ENCODE measurements around a stretch of chr1.

- RRBS, result no CpG with 5 or more reads among the region's 3 CpGs
CAGE:
- cytosol, long polyA plus RNA, result no peak
- long polyA plus RNA, result no peak
- nucleus, long polyA plus RNA, result no peak
Observed at GRCh38 chr1:207892991-207893308, 18.0 kb downstream of the CD34 start.

DNA sequence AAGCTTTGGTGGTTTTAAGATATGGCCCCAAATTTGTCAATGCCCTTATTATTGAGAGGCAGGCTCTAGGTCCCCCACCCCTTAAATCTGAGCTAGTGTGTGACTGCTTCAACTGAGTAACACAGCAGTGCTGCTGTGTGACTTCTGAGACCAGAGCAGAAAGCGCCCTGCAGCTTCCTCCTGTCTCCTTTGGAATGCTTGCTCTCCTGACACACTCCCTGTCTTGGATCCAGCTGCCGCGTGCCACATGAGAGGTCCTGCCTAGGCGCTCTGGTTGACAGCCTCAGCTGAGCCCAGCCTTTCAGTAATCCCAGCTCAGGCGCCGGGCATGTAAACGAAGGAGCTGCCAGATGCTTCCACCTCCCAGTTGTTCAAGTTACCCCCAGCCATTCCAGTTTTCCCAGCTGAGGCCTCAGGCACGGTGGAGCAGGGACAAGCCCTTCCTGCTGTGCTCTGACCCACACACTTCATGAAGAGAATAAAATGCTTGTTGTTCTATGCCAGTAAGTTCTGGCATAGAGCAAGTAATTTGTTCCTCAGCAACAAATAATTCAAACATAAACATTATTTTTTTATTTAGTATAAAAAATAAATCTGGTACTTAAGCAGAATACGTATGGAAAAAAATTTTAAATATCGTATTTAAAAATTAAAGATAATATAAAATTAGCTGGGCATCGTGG, 14.3 kb upstream of the CD34 start:
- RRBS, result no CpG with 5 or more reads among the region's 11 CpGs
CAGE:
- cytosol, long polyA plus RNA, result no peak
- long polyA plus RNA, result no peak
- nucleus, long polyA plus RNA, result no peak

DNA sequence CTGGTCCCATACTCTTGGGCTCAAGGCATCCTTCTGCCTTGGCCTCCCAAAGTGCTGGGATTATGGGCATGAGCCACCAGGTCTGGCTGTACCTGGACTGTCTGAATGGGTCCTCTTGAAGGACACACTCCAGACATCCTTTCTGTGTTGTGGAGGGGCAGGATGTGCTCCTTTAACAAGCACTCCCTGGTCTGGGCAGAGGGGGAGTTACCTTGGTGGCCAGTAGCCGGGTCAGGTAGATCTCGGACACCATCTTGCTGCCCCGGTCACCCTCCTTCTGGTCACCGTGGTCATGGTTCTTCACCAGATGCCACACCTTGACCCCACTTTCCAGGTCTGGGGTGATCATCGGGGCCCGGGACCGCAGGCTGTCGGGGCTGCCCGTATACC, 122.2 kb upstream of the CD34 start:
- RRBS, result 90% methylated on average over 6 of the region's 9 CpGs
CAGE:
- cytosol, long polyA plus RNA, result no peak
- long polyA plus RNA, result no peak
- nucleus, long polyA plus RNA, result no peak

DNA sequence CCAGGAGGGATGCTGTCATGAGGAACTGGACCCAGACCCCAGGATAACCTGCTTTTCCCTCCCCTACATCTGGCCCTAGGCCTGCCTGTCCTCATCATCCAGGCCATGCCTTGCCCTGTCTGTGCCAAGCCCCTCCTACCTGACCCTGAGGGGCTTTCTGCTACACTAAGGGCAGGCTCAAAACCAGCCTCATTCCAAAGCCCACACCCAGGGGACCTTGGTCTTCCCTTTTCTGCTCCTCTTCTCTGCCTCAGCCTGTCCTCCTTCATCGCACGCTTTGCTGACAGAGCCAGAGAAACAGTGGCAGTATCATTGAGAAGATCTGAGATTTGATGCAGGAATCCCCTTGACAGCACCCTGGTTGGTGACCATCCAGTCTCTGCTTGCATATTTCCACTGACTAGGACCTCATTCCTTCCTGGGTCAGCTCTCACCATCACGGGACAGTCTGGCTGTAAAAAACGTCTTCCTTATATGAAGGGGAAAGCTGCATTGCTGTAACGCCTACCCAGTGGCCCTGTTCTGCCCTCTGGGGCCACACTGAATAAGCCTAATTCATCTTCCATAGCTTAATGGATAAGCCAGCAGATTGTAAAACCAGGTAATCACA, 38.8 kb downstream of the PLXNA2 start:
- RRBS, result no CpG with 5 or more reads among the region's 5 CpGs
CAGE:
- cytosol, long polyA plus RNA, result no peak
- long polyA plus RNA, result no peak
- nucleus, long polyA plus RNA, result no peak

DNA sequence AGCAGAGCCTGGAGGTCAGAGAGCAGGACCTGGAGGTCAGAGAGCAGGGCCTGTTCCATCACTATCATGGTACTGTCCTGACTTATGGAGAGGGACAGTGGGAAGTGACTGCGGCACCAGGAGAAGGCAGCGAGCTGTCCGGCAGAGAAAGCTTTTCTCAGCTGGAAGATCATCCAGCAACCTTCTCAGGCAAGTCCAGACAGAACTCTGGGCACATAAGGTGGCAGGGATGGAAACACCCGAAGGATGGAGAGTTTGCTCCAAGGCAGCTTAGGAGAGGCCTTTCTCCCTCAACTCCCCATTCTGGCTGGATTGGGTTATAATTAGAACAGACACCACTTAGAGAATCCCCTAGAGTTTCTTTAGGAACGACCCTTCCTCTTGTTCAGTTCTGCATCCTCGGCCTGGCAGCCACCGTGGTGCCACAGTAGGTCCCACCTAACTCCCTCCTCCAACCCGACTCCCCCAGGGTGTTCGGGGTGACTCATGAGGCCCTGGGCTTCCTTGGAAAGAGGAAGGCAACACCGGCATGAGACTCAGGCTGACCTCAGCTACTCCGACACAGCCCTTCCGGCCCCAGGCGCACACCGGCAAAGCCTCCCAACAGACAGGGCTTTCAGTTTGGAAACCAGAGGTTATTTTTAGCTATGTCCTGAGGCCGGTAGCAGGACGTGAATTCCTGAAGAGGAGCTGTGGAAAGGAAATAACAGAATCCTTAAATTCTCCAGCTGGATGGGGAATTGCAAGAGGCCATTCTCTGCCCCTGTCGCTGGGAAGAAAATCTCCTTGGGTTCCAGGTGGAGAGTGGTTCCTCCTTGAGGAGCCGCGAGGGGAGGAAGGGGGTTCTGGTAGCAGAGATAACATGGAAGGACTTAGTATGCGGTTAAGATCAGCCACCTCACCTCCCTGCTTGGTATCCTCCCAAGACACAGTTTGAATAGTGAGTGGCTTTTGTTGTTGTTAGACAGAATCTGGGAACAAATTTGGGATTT, 24.6 kb downstream of the PLXNA2 start:
- RRBS, result 33% methylated on average over 4 of the region's 20 CpGs
CAGE:
- cytosol, long polyA plus RNA, result no peak
- long polyA plus RNA, result no peak
- nucleus, long polyA plus RNA, result no peak

DNA sequence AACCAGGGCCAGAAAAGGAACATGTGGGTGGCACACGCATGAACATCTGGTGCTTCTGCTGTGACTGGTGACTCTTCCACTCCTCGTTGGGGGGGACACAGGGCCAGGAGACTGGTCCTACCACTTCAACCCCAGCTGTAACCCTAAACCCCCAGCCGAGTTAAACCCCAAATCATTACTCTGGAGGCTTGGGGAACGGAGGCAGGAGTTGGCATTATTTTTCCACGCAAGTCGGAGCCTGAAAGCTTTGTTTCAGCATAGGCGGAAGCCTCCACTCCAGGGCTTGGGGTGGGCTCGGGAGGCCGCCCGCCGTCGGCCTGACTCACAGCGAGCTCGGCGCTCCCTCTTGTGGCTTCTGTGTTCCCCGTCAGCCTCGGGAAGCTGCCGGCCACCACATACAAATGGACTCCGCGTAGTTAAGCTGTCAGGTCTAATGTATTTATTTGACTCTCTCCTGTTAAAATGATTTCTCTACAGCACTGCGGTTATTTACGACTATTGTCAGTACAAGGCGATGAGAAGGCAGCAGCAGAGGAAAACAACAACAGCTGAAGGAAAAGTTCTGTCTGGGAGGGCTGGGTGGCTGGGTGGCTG, 375.9 kb upstream of the CAMK1G start:
- RRBS, result no CpG with 5 or more reads among the region's 23 CpGs
CAGE:
- cytosol, long polyA plus RNA, result no peak
- long polyA plus RNA, result no peak
- nucleus, long polyA plus RNA, result no peak

DNA sequence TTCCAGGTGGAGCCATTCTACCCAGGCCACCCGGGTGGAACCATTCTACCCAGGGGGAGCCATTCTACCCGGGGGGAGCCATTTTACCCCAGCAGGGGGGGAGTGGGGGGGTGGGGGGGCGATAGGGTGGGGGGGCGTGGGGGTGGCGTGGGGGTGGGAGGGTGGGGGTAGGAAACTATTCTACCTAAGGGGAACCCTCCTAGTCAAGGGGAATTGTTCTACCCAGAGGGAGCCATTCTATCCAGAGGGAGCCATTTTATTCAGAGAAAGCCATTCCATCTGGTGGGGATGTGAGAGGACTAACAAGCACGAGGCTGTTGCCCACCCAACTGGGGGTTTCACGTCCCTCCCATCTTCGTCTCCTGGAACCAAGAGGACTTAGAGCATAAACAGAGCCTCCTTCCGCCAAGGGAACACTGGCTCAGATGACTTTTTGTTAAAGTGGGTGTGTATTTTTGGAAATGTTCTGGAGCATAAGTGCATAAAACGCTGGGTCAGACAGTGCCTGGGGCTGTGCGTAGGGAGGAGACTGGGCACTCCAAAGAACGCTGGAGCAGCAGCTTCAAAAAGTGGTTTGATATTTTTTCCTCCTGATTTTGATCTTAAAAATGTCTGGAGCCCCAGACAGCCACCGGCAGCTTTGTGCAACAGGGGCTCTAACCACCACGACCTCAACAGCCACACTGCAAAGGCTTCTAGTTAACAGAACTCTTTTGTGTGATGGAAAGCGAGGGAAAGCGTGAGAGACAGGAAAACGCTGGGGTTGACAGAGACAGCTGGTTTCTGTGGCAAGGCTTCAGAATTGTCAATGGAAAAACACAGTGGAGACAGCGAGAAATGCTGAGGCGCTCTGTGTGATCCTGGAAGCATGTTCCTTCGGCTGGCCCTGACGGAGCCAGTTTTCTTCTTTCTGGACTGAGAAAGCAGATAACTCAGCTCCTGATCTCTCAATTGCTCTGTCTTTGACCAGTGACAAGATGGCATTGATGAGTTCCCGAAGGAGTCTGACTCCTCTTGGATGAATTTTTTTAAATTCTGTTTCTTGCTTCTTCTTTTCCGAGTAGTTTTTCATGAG, 363.6 kb upstream of the CAMK1G start:
- RRBS, result 0% methylated on average over 1 of the region's 23 CpGs
CAGE:
- cytosol, long polyA plus RNA, result no peak
- long polyA plus RNA, result no peak
- nucleus, long polyA plus RNA, result no peak

DNA sequence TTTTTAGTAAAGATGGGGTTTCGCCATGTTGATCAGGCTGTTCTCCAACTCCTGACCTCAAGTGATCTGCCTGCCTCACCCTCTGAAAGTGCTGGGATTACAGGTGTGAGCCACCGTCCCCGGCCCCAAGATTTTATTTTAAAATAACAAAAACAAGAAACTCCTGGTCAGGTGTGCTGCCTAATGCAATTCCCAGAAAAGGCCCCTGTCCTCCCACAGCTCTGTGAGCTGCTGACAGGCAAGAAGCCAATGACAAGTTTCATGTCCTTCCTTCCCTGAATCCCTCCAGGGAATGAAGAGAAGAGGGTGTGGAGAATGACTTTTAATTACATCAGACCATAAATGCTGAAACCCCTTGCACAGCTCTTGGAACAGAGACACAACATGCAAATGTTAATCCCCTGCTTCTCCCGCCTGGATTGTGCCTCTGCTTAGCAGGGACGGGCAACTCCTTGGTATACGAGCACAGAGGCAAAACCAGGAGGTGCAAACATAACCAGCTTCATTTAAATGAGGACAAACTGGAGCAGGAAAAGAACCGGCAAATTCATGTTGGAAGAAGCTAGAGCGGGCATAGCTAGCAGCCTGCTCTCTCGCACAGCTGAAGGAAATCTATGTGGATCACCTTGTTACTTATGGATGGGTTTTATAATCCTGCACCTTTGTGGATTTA, 228.1 kb upstream of the CAMK1G start:
- RRBS, result no CpG with 5 or more reads among the region's 9 CpGs
CAGE:
- cytosol, long polyA plus RNA, result no peak
- long polyA plus RNA, result no peak
- nucleus, long polyA plus RNA, result no peak

- RRBS, result no CpG with 5 or more reads among the region's 3 CpGs
CAGE:
- cytosol, long polyA plus RNA, result no peak
- long polyA plus RNA, result no peak
- nucleus, long polyA plus RNA, result no peak
Observed at GRCh38 chr1:209404584-209405046, 178.9 kb upstream of the CAMK1G start.

- RRBS, result no CpG with 5 or more reads among the region's 5 CpGs
CAGE:
- cytosol, long polyA plus RNA, result no peak
- long polyA plus RNA, result no peak
- nucleus, long polyA plus RNA, result no peak
Observed at GRCh38 chr1:209429910-209430548, 153.5 kb upstream of the CAMK1G start.

- RRBS, result no CpG with 5 or more reads among the region's 1 CpG
CAGE:
- cytosol, long polyA plus RNA, result no peak
- long polyA plus RNA, result no peak
- nucleus, long polyA plus RNA, result no peak
Observed at GRCh38 chr1:209471232-209471535, 112.3 kb upstream of the CAMK1G start.

DNA sequence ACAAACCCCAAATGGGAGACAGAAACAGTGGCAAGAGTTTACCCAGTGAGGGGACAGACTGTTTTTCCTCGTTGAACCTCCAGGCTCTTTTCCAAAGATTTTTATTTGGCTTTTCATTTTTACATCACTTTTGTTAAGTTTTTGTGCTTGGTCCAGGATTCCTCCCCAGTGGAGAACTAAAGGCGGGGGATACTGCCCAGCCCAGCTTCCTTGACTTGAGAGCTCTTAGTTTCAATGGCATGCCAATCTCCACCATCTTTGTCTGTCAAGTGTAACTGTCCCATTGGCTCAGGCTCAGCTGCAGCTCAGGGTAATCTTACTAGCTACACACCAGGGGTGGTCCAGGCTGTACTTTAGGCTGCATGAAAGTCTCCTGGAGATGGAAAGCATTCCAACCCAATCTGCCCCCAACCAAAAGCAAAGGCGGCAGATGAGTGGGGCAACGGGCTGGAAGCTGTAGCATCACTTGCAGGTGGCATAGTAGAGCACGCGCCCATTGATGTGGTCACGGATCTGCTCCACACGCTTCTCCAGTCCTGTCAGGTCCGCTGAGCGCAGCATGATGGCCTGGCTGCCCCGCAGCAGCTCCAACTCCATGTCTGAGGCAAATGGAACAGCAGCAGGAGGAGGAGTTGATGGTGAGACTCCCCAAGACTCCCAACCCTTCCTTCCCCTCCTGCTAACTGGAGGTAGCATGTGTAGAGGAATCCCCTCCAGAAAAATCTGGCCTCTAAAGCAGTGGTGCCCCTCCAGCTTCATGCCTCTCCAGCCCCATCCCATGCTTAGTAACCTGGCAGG, 31.5 kb downstream of the CAMK1G start:
- RRBS, result no CpG with 5 or more reads among the region's 11 CpGs
CAGE:
- cytosol, long polyA plus RNA, result no peak
- long polyA plus RNA, result no peak
- nucleus, long polyA plus RNA, result no peak

GRCh38 chr1:209624871-209625679, 27.1 kb downstream of the LAMB3 start:
- RRBS, result no CpG with 5 or more reads among the region's 11 CpGs
CAGE:
- cytosol, long polyA plus RNA, result no peak
- long polyA plus RNA, result no peak
- nucleus, long polyA plus RNA, result no peak

DNA sequence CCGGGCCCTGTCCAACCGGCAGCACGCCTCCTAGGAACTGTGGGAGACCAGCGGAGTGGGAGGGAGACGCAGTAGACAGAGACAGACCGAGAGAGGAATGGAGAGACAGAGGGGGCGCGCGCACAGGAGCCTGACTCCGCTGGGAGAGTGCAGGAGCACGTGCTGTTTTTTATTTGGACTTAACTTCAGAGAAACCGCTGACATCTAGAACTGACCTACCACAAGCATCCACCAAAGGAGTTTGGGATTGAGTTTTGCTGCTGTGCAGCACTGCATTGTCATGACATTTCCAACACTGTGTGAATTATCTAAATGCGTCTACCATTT, 714 bp downstream of the G0S2 start:
- RRBS, result no CpG with 5 or more reads among the region's 13 CpGs
CAGE:
- cytosol, long polyA plus RNA, result no peak
- long polyA plus RNA, result no peak
- nucleus, long polyA plus RNA, result no peak

DNA sequence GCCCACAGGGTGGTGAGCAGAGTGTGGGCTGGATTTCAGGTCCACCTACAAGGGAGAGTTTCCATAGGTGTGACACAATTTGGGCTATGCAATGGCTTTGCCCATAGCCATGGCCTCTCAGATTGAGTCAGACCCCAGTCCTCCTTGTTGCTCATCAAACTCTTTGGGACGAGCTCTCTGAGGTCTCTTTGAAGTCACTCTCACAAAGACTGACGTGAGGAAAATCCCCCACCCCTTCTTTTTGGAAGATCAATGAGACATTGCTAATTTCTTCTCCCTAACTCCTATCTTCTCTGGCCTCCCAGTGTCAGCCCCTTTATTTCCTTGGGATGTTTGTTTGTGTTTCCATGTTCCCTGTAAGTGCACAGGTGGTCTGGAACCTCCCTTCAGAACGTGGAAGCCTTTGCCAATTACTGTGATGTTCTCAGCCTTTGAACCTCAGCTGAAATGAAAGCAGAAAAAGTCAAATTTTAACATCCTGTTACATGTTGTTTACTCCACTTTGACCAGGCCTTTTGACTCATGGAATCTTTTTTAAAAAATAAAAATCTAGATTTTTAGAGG, 19.5 kb downstream of the HSD11B1 start:
- RRBS, result no CpG with 5 or more reads among the region's 3 CpGs
CAGE:
- cytosol, long polyA plus RNA, result no peak
- long polyA plus RNA, result no peak
- nucleus, long polyA plus RNA, result no peak

GRCh38 chr1:209768089-209768873, 12.4 kb downstream of the TRAF3IP3 start:
- RRBS, result 94% methylated on average over 4 of the region's 13 CpGs
CAGE:
- cytosol, long polyA plus RNA, result no peak
- long polyA plus RNA, result no peak
- nucleus, long polyA plus RNA, result no peak

DNA sequence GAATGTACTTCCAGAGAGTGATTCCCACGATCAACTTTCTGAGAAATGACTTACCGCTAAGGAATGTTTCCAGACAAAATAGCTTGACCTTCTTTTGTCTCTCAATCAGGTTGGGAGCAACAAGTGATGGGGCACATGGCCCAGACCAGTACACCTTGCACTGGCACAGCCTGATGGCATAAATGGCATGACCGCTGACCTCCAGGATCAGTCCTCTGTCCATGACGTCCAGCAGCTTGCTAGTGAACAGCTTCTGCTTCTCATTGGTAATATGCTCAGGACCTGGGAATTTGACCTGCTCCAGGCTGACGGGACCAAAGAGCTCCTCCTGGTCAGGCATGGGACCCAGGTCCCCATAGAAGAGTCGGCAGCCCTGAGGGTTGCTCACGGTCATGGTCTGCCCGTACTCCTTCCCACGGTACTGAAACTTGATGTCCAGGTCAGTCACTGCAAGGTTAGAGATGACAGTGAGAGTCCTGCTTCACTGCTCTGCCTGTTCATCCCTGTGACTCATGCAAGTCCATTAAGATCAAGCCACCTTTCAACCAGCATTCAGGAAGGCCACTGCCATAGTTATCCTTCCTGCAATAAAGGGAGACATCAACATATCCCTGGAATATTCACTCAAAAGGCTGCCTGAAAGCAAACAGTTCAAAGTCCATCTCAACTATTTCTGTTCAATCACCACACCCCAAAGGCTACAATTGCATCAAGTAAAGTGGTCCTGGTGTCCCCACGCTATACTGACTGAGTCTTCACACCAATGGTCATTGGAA, 6.3 kb upstream of the C1orf74 start:
- RRBS, result no CpG with 5 or more reads among the region's 10 CpGs
CAGE:
- cytosol, long polyA plus RNA, result no peak
- long polyA plus RNA, result no peak
- nucleus, long polyA plus RNA, result no peak

DNA sequence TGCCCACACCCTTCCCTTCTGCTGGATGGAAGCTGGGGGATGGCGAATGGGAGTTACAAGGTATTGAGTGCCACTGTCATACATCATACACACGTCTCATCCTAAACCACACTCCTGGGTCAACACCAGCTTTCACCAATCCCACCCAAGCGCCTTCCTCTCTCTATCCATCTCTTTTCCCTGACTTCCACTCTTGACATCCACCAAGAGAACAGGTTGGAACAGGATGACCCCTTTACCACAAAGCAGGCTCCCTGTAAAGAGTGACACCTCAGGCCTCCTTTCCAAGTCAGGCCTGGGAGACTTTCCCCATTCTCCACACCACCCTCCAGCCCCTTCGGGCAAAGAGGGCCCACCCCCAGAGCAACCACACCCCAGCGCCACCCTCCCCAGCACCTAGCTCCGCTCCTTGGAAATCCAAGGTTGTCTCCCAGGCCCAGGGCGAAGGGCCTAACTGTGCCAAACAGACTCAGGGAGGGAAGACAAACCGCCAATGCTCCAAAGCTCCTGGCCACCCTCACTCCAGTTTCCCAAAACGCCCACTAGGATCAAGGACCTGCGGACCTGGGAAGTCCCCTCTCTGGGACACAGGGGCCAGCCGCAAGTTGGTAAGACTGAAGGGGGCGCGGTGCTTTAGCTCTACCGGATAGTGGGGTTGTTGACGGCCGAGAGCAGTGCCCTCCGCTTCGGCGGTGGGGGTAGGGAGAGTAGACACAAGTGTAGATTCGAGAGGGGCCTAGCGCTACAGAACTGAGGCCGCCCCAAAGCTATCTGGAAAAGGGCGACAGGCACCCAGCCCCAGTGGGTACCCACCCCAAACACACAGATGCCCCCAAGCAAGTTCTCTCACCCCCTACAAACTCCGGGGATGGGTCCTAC, 694 bp downstream of the IRF6 start:
- RRBS, result no CpG with 5 or more reads among the region's 24 CpGs
CAGE:
- cytosol, long polyA plus RNA, result no peak
- long polyA plus RNA, result no peak
- nucleus, long polyA plus RNA, result no peak

GRCh38 chr1:209830665-209831270, 3.0 kb downstream of the UTP25 start:
- RRBS, result no CpG with 5 or more reads among the region's 4 CpGs
CAGE:
- cytosol, long polyA plus RNA, result no peak
- long polyA plus RNA, result no peak
- nucleus, long polyA plus RNA, result no peak

DNA sequence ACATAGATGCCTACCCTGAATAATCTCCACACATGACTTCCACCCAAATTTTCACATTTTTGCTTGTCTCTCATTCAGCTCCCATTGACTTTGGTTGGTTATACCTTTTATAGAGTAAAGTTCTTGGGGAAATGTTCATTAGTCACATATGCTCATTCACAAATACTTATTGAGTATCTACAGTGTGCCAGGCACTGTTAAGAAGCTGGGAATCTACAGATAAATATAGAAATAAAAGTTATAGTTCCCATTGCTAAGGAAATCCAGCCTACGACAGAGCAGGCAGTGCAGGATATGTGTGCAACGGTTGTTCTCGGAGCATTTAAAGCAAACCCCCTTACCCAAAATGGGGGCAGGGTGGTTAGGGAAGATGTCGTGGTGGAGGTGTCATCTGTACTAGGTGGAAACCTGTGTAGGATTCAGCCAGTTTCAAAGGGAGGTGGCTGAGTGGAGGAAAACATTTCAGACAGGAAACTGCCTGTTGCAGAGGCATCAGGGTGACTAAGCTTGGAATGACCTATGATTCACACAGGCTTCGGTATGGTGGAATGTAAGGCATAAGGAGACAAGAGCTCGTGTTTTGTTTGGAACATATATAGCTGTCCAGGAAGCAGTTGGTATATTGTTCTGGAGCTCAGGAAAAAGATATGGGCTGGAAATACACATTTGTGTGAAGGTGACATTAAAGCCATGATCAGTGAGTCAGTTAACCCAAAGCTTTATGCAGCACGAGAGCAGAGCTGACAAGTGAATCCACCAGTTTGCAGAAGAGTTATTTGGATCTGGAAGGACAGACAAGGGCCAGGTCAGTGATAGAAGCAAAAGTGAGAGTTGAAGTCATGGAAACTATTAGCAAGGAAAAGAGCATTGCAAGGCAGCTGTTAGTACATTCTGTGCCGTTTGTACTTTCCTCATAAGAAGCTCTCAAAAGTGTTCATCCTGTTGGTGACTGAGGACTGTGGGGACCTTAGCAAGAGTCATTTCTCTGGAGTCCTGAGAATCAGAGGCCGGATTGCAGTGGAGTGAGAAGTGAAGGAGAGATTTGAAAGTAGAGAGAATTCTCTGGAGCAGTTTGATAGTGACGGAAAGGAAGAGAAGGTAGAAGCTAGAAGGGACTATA, 12.1 kb downstream of the UTP25 start:
- RRBS, result no CpG with 5 or more reads among the region's 10 CpGs
CAGE:
- cytosol, long polyA plus RNA, result no peak
- long polyA plus RNA, result no peak
- nucleus, long polyA plus RNA, result no peak

Data from IMR-90 (cell line).